SK-N-MC (cell line): ENCODE results near the genes DUS2, SMPD3, CDH3 and TANGO6.

DNA sequence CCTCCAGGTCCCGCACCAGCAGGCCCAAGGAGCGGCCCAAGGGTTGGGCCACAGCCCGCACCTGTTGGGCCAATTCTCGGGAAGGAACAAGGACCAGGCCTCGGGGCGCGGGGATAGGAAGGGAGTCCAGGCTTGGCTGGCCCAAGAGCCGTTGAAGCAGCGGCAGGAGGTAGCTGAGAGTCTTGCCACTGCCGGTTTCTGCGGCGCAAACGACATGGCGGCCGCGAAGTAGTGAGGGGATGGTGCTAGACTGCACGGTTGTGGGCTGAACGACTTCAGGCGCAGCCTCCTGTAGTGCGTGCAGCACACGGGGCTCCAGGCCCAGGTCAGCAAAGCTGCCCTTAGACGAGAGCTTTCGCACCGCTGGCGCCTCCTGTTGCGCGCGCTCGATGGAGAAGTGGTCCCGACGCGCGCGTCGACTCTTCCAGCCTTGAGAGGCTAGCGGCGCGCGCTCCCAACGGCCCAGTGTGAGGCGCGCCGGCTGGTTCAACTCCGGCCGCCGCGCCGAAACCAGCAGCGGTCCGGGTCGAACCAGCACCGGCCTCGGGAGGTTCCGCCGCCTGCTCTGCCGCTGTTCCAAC lies 454 bp downstream of the DDX28 start:
- RRBS = under 1% methylated on average over 5 of the region's 56 CpGs

GRCh38 chr16:68023069-68023791 lies at the start of gene DUS2:
TSS of gene DUS2 (plus strand) at chr16:68023284.
- RRBS = under 1% methylated on average over 11 of the region's 49 CpGs

DNA sequence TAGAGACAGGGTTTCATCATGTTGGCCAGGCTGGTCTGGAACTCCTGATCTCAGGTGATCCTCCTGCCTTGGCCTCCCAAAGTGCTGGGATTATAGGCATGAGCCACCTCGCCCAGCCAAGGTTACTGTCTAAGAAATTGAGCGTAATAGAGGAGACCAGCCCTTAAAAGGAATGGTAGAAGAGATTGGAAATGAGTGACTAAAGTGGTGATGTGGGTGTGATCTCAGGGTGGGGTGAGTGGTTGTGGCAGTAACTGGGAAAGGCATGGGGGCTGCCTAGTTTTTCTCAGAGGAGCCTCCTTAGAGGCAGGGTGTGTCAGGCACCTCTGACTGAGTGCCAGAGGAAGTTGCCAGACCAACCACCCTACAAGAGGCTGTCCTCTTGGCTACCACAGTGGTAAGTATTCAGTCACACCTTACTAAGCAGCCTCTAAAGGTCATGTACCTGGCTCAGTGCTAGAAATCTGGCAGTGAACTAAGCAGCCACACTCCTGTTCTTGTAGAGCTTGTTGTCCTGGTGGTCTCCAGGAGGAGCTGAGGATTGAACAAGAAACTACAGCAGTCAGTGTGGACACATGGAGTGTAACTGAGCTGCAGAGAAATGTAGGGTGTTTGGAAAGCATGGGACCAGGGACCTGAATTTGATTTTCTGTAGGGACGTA lies 8.9 kb downstream of the DUS2 start:
- RRBS = no CpG with 5 or more reads among the region's 3 CpGs

- RRBS = under 1% methylated on average over 8 of the region's 31 CpGs
These were observed 367 bp upstream of the SLC7A6 start for GRCh38 chr16:68263939-68264379.

- RRBS = no CpG with 5 or more reads among the region's 5 CpGs
These were observed 12.6 kb downstream of the SLC7A6OS start for GRCh38 chr16:68298088-68298700.

DNA sequence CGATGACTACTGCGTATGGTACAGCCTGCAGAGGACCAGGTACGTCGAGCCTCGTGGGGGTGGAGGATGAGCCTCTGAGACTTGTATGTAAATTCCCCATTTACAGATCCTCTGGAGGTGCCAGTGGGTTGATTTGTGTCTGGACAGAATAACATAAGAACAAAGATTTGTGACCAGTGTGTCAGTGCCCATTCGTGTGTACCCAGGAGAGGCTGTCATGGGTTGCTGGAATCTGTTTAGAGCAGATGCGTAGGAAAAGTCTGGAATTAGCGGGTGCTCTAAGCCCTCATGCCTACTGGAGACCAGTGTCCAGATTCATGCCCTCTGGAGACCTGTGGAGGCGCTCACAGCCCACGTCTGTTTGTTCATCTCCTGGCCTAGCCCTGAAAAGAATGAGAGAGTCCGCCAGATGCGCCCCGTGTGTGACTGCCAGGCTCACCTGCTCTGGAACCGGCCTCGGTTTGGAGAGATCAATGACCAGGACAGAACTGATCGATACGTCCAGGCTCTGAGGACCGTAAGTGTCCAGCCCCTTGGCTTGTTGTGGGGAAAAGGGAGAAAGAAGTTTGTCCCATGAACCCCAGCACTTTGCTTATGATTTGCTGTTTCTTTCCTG lies 35.1 kb downstream of the PRMT7 start:
- RRBS = no CpG with 5 or more reads among the region's 18 CpGs

GRCh38 chr16:68448171-68449112 lies at the start of gene SMPD3:
TSS of gene SMPD3 (minus strand) at chr16:68448508.
- RRBS = 2% methylated on average over 26 of the region's 84 CpGs

DNA sequence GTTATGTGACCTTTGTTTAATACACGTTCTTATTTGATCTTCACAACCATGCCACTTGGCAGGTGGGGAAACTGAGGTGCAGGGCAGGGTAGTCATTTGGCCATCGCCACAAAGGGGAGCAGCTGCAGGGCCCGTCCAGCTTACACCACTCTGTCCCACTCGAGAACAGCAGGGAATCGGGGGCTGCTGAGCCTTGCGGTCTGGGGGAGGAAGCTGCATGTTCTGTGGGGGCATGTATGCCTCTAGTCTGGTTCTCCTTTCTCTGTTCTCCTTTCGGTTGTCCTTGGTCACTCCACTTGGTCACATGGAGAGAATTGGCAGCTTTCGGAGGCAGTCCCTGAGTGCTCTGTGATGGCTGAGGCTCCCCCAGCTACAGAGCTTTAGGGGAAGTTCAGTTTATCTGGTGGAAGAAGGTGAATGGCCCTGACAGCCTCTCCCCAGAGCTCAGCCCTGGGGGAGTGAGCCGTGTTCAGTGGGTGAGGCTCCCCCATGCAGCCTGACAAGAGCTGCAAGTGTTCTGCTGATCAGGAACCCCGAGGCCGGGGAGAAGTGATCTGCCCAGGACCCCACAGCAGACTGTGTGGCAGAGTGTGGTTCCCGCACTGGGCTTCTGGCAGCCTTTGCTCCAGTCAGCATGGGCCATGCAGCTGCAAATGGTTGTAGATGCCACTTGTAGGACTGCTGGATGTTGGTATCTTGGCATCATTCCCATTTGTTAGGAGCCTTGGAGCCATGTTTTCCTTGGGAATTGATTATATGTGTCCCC lies 22.3 kb upstream of the SMPD3 start:
- RRBS = no CpG with 5 or more reads among the region's 12 CpGs

DNA sequence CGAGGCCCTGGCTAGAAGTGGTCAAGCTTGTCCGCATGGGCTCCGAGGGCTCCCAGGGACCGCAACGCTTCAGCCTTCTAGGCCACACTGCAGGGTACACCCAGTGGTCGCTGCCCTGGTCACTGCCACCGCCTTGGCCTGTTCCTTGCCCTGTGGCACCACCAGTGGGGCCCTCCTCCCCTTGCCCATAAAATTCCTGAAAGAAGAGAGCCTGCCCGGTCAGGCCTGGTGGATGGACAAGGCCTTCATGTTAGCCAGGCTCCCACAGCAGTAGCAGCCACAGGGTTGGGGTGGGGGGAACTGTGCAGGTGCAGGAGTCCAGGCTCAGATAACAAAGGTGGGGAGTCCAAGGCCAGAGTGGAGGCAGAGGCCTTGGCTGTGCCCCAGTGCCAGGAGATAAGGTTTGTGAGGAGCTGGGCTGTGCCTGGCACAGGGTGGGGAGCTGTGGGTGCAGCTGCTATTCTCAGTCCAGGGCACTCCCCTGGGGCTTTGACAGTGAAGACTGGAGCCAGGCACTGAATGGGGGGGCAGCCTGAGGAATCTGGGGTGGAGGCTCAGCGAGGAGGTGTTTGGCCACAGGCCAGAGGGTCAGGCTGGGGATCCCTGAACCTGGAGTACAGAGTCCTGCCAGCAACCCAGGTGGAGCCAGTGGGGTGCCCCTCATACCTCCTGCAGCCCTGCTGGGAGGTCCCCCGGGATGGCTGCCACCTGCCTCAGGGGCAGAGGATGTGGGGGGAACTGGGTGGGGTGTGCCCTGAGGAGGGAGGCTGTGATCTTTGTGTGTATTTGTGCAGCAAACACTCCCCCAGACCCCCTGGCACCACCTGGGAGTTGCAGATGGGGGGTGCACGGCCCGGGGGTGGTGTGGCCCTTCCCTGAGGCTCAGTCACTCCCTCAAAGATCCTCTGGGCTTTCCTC lies 44.2 kb upstream of the SMPD3 start:
- RRBS = no CpG with 5 or more reads among the region's 12 CpGs

DNA sequence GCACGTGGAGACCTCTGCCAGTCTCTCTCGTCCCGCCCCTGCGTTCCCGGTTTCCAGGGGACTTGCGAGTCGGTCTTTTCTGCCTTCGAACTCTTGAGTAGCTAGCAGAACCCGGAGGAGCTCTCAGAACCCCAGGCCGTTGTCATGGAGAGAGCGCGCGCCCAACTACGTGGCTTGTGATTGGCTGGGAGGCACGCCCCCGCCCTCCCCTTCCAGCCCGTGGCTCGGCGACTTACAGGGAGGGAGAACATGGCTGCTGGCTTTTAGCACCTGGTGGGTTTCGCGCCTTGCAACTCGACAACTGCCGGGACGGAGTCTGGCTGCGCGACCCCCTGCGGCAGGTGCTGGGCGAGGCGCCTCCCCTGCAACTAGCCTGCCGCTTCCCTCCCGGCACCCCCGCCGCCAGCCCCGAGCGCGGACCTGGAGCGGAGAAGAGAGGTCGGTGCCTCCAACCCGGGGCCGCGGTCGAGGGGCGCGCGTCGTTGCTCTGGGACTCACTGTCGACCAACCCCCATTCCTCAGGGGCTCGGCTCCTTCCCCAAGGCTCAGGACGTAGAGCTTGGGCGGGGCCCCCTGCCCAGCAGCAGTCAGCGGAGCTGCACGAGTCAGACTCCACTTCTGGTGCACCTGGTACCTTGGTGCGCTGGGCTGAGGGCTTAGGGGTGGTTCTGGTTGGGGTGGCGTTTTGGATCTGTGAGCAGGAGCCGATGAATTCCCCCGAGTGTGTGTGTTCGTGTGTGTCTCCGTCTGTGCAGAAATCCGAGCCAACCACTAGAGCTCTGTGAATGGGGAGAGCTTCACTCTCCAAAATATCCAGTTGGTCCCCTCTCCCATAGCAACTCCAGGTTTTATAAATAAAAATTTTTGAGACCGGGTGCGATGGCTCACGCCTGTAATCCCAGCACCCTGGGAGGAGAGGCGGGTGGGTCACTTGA lies 8.9 kb upstream of the ZFP90 start:
- RRBS = 1% methylated on average over 24 of the region's 63 CpGs

DNA sequence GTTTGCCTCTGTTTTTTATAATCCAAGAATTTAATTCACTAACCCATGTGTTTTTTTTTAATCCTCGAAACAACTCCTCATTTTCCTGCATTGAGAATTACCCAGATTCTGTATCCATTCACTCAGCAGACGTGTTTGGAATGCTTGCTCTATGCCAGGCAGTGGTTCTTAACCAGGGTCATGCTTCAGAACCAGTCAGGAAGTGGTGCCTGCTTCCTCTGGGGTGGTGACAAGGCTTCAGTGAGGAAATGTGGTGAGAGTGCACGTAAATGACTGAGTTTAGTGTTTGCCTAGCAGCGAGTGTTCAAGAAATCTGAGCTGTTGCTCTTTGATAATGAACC lies 9.8 kb downstream of the ZFP90 start:
- RRBS = no CpG with 5 or more reads among the region's 4 CpGs

DNA sequence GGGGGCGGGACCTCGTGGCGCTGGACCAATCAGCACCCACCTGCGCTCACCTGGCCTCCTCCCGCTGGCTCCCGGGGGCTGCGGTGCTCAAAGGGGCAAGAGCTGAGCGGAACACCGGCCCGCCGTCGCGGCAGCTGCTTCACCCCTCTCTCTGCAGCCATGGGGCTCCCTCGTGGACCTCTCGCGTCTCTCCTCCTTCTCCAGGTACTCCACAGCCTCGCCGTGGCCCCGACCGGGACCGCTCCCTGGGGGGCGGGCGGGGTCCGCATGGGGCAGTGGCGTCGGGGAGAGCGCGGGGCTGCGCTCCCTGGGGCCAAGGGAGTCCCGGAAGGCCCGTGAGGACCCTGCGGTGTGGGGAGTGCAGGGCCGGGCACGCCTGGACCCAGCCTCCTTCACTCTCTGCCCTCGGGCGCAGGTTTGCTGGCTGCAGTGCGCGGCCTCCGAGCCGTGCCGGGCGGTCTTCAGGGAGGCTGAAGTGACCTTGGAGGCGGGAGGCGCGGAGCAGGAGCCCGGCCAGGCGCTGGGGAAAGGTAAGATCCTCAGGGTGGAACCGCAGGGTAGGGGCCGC lies at the start of gene CDH3:
Gene CDH3 (plus strand): TSS at position 90 of the 568 bp plus-strand sequence.
- RRBS = 35% methylated on average over 28 of the region's 49 CpGs

DNA sequence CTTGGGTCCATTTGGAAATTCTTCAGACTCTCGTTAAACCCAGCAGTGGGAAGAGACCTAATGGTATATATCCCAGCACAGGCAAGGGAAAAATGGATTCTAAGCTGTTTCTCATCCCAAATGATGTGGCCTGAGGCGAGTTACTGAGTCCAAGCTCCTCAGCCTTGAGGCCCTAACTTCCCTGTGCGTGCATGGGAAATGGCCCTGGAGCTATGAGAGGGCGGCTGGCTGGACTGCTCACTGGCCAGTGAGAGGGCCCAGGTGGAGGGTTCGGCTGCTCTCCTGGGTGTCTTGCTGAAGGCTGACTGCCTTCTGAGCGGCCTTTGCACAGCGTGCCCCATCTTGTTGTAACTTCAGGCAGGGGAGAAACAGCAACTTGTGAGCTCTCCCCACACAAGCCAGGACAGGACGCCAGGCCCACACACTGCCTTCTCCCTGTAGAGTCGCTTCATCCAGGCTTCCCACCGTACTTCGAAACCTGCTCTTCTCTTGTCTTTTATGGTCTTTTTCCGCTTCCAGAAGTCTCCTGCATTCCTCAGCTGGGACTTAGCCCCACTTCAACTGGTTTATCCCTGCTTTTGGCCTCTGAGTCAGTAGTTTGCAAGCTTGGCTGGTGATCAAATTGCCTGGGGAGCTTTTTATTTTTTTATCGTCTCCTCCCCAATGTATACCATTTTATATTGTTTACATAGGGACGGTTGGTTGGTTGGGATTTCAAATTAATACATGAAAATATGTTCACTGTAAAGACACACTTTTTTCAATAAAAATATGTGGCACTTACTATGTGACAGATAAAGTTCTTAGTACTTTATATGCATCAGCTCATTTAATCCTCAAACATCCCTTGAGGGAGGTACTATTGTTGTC lies 13.4 kb downstream of the CDH3 start:
- RRBS = no CpG with 5 or more reads among the region's 14 CpGs

GRCh38 chr16:68707340-68707886 lies 29.7 kb upstream of the CDH1 start:
- RRBS = 61% methylated on average over 3 of the region's 17 CpGs

DNA sequence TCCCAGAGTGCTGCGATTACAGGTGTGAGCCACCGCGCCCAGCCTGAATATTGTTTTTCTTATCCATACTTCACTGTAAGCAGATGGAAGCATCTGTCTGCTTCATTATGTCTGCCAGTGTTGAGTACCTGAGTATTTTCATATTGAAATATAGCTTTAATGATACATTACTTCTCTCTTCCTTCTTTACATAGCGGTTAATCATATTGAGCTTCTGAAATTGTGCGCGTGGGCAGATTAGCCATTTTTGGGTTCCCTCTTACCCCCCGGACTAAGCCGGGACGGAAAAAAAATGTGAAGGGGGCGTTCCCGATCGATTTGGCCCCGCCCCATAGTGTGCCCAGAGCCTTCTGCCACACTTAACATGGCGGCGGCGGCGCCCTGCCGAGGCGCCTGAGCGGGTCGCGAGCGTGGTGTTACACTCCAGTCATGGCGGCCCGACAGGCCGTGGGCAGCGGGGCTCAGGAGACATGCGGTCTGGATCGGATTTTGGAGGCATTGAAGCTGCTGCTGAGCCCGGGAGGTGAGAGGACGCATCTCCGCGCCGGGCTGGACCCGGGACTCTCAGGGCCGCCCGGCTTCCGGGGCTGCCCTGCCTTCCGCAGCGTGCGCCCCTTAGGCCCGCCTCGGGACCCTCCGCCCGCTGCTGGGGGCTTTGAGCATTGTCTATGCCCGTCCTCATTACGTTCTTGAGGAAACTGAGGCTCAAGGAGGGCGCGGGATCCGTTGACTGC lies at the start of gene TANGO6:
Gene TANGO6 (plus strand): TSS at position 343 of the 734 bp plus-strand sequence.
- RRBS = no CpG with 5 or more reads among the region's 50 CpGs

GRCh38 chr16:68891286-68891626 lies 47.9 kb downstream of the TANGO6 start:
- RRBS = no CpG with 5 or more reads among the region's 4 CpGs

- RRBS = no CpG with 5 or more reads among the region's 5 CpGs
These were observed 56.7 kb downstream of the TANGO6 start for GRCh38 chr16:68899927-68900531.

GRCh38 chr16:69089475-69089822 lies 16.0 kb upstream of the HAS3 start:
- RRBS = no CpG with 5 or more reads among the region's 8 CpGs

- RRBS = 2% methylated on average over 9 of the region's 64 CpGs
These were observed 764 bp downstream of the CHTF8 start for GRCh38 chr16:69131237-69132411.